Bronchus fibroblast of lung (primary cell): ENCODE measurements around a stretch of chr1.

DNA sequence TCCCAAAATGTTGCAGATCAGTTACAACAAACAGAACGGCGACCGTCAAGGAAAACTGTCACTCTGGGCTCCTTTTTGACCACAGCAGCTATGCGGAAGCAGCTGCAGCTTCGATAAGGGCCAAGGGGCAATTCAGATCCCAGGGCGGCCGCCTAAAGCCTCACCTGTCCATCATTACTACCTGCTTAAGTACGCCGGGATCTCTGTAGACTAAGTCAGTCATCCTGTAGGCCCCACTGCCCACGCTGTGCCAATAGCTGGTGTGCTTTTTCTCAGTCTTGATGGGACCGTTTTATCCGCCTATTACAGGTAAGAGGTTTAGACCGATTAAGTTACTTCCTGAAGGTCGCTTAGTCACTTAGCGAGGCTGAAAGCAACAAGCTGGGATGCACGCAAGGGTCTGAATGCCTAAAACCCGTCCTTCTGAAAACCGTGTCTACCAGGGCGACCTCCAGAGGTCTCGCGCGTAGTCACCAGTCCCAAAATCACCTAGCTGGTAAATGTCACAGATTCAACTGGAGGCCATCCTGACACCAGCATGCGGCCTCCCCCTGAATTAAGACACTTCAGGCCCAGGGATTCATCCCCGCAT lies 11.0 kb upstream of the RAB42 start:
- RAMPAGE, long total RNA, result no peak

- RAMPAGE, long total RNA, result no peak
These were observed 1.2 kb upstream of the TAF12 start for GRCh38 chr1:28644030-28644583.

DNA sequence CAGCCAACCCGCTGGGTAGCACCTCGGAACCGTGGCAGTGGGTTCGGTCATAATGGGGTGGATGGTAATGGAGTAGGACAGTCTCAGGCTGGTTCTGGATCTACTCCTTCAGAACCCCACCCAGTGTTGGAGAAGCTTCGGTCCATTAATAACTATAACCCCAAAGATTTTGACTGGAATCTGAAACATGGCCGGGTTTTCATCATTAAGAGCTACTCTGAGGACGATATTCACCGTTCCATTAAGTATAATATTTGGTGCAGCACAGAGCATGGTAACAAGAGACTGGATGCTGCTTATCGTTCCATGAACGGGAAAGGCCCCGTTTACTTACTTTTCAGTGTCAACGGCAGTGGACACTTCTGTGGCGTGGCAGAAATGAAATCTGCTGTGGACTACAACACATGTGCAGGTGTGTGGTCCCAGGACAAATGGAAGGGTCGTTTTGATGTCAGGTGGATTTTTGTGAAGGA lies 6.6 kb downstream of the YTHDF2 start:
- RAMPAGE, long total RNA, result no peak

- RAMPAGE, long total RNA, result no peak
These were observed 42.4 kb upstream of the EPB41 start for GRCh38 chr1:28871970-28872376.

- RAMPAGE, long total RNA, result no peak
These were observed 26.6 kb upstream of the EPB41 start for GRCh38 chr1:28887319-28888685.

GRCh38 chr1:29125104-29125943 lies 1.6 kb upstream of the TMEM200B start:
- RAMPAGE, long total RNA, result no peak

DNA sequence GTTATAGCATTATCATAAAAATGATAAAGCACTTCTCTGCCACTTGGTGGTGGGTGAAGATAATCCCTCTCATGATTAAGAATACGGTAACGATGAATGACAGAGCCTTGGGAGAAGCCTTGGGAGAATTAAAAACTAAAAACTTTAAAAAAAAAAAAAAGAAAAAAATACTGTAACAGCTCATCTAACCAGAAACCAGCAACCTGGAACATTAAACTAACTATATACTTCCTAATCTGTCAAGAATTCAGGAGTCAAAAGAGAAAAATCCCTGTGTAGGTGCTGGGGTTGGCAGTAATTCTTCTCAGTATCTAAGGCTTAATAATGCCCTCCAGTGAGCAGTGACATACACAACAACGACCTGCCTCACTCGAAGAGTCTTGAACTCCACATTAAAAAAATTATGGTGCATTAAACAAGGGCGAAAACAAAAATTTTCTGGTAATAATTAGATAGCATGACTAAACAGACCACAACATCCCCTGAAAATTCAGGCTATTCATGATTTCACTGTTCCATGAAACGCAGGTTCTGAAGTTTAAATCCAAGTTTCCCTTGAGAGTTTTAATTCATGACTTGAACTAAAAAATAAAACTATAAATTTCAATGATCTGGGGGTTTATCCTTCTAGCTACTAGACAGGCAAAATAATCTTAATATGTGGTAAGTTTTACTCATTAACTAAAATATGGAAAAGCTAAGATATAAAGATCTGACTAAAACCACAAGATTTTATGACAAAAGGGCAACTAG lies 5.2 kb downstream of the SRSF4 start:
- RAMPAGE, long total RNA, result no peak

GRCh38 chr1:29239149-29239779 lies 2.9 kb downstream of the PTPRU start:
- RAMPAGE, long total RNA, result no peak

- RAMPAGE, long total RNA, result no peak
These were observed 46.4 kb downstream of the PTPRU start for GRCh38 chr1:29282629-29283213.

DNA sequence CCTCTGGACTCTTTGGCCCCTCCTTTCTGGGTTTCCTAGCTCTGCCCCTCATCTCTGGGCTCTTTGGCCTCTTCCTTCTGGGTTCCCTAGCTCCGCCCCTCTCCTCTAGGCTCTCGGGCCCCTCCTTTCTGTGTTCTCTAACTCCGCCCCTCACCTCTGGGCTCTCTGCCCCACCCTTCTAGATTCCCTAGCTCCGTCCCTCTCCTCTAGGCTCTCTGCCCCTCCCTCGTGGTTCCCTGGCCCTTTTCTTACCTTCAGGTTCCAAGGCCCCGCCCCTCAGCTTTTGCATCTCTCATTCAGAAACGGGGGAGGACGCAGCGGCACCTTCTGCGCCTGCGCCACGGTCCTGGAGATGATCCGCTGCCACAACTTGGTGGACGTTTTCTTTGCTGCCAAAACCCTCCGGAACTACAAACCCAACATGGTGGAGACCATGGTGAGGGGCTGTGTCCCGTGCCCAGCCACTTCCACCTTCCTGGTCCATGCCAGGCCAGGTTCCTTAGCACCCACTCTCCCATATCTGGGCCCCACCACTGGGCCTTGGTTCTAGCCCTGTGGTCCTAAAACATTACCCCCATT lies 88.7 kb downstream of the PTPRU start:
- RAMPAGE, long total RNA, result no peak

DNA sequence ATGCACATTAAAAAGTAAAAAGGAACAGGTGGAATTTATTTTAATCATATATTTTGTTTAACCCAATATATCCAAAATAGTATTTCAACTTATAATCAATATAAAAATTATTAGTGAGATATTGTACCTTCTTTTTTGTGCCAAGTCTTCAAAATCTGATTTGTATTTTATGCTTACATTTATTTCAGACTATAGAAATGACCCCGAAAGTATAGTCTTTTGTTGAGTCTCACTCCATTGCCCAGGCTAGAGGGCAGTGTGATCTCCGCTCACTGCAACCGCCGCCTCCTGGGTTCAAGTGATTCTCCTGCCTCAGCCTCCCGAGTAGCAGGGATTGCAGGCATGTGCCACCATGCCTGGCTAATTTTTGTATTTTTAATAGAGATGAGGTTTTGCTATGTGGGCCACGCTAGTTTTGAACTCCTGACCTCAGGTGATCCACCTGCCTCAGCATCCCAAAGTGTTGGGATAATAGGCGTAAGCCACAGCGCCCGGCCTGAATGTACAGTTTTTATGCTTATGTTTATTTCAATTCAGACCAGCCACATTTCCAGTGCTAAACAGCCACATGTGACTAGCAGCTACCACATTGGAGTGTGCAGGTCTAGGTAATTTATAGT lies 674.6 kb downstream of the PTPRU start:
- RAMPAGE, long total RNA, result no peak

GRCh38 chr1:30485703-30486063 lies 237.7 kb downstream of the MATN1 start:
- RAMPAGE, long total RNA, result no peak

DNA sequence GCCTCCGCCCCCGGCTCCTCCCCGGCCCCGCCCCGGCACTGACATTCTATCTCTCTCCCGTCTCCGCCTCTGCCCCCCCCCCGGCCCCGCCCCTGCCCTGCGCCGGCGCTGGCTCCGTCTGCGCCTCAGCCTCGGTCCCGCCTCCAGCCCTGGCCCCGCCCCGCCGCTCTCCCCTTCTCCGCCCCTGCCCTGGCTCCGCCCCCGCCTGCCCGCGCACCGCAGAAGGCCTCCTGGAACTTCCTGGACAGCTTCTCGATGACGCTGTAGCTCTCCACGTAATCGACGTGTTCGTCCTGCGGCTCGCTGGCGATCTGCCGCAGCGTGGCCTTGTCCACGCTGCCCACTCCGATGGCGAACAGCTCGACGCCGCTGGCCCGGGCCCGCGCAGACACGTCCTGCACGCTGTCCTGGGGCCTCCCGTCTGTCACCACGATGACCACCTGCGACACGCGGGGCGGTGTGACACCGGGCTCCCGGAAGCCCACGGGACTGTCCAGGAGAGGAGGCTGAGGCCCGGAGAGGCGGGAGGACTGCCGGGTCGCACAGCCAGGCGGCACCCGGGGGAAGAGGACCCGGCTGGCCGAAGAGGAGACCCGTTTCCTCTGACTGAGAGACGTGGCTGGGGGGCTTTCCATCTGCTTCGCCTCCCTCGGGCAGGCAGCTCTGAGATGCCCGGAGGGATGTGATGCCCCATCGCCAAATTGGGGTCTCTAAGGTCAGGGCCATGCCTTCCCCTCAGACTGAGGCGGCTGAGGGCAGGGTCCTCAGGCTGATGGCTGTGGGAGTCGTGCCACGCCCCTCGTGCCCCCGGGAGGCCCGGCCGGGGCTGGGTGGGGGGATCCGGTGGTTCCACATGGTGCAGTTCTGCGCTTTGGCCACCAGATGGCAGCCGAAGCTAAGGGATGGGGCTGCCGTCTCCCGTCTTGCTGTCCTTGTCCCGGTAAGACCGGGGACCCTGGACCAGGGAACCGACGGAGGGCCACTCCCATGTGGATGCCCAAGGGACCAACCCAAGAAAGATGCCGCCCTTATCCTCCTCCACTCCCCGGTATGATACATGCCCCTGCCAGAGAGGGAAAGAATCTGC lies 4.5 kb downstream of the MATN1 start:
- RAMPAGE, long total RNA, result no peak

- RAMPAGE, long total RNA, result no peak
These were observed 13.4 kb upstream of the MATN1 start for GRCh38 chr1:30736536-30737413.

DNA sequence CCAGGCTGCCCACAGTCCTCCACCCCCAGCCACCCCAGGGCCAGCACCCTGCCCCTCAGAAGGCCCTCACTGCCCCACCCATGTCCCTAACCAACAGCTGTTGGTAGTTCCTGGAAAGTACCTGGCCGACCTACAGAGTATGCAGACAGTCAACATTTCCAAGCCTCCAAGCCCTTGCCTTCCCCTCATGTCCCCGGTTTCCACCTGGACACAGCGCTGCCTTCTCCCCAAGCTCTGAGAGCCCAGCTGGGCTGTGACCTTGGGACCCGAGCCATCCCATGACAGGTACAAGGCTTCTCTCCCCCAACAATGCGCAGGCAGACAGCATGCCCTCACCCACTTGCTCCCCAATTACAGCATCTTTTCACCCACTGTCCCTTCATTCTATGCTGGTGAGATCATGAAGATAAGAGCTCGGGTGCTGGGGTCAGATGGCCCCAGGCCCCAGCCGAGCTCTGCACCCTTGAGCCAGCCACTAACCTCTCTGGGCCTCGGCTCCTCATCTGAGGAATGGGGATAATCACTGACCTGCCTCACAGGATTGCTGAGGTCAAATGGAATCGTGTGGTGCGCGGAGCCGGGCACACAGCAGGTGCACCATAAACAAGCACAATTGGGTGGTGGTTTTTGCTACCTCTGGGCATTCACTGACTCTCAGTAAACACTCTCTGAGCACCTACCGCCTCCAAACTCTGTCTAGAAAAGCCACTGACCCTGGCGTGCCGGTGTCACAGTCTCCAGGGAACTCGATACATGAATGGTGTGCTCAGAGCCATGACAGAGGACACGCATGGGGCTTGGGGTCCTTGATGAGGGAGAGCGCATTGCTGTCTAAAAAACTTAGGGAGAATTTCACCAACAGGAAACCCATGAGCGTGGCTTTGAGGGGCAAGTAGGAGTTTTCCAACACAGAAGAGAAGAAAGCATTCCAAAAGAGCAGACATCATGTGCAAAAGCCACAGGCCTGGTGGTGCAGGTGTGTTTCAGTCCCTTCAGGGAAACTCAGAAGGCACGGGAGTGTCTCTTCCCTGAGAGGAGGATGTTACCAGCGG lies 11.0 kb downstream of the LAPTM5 start:
- RAMPAGE, long total RNA, result no peak

- RAMPAGE, long total RNA, result no peak
These were observed 9.4 kb downstream of the LAPTM5 start for GRCh38 chr1:30747763-30749073.

DNA sequence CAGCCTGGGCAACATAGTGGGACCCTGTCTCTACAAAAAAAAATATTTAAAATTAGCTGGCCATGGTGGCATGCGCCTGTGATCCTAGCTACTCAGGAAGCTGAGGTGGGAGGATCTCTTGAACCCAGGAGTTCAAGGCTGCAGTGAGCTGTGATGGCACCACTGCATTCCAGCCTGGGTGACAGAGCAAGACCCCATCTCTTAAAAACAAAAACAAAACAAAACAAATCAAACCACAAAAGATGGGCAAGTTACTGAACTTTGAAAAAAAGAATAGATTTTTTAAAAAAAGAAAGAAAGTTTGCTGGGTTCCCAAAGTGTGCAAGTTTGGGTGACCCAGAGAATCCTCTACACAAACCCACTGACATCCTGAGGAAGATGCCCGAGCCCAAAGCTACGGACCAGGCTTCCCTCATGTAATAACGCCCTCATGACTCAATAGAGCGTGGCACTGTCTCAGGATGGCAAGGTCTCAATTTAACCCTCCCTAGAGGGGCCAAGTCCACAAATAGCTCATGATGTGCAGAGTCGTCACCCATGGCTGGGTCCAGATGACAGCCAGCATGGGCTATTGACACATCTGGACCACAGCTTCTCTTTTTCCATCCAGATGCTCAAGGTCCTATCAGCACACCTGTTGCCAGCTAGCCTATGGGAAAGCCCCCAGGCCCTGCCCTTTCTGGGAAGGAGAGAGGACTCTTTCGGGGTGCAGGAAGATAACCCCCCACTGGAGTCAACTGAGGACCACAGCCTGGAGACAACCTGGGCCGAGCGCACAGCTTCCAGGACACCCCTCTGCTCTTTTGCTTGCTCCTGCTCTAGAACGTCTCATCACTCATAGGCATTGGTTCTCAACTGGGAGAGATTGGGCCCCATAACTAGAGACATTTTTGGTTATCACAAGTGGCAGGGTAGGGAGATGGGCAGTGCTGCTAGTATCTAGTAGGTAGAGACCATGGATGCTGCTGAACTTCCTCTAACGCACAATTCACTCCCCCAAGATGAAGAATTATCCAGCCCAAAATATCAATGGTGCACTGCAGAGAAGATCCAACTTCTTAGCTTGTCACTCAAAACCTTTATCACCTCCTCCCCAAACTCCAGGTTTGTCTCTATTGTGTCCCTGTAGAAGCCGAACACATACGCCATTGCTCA lies 2.9 kb downstream of the LAPTM5 start:
- RAMPAGE, long total RNA, result no peak

- RAMPAGE, long total RNA, result no peak
These were observed 695 bp upstream of the LAPTM5 start for GRCh38 chr1:30758288-30758650.

- RAMPAGE, long total RNA, result no peak
These were observed 25.4 kb upstream of the LAPTM5 start for GRCh38 chr1:30782767-30783522.

DNA sequence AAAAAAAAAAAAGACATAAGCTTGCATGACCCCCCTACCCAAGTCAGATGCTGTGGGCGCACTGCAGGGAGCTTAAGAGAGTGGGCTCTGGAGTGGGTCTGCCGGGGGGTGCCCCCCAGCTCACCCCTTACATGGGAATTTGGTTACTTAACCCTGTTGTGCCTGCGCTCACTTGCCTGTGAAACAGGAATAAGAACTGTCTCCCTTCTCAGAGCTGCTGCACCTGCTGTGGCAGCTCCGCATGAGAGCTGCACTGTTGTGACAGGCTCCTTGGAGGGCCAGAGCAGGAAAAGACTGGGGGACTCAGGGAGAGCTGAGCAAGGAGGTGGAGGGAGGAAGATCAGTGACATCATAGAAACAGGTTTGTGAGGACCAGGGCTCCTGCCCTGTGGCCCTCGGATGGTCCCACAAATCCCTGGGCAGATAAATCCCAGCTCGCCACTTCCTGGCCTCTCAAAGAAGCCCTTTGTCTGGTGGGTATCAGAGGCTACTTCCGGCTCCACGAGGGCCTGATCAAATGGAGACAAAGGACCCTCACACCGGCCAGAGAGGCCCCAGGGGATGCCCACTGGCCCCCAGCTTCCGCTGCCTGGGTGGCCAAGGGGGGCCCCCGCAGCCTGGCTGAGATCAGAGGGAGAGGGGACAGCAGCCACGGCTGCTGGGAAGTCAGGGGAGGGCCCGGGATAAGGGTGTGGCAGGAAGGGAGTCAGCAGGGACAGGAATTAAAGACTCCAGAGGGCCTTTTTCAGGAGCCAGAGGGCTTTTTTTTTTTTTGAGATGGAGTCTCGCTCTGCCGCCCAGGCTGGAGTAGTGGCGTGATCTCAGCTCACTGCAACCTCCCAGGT lies 28.9 kb upstream of the LAPTM5 start:
- RAMPAGE, long total RNA, result no peak